Colon Carcinoma Metastatic in the Brain (tissue), 2 donors: ENCODE measurements around the gene DUXB.

DNA sequence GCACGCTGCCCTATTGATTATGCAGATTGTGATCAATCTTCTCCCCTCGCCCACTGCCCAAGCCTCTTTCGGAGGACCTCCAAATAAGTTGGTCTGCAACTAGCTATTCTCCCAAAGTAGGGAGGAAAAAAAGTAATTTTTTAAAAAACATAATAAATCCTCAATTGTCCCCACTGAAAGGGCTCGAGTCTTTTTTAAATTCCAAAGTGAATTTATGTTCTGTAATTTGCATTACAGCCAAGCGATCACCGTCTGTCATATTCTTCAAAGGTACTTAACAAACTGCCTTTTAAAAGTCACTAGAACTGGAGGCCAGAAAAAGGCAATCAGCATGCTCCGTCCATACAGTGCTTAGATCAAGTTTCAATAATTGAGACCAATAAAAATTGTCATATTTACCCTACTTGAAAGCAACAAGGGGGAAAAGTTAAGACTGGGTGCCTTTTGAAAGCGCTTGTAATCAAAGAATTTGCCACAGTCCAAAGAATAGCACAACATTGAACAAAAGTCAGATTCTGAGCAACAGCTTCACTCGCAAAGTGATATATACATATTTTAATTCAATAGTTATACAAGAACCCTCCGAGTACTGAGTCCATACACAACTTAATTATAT lies 8.9 kb upstream of the ZFHX3 start:
- PRO-cap, 2 experiments = no peak in any of the 2 experiments

GRCh38 chr16:73093418-73093735 lies 45.4 kb upstream of the ZFHX3 start:
- PRO-cap, 2 experiments = no peak in any of the 2 experiments

- PRO-cap, 2 experiments = no peak in any of the 2 experiments
Observed at GRCh38 chr16:73093736-73094042, 45.8 kb upstream of the ZFHX3 start.

DNA sequence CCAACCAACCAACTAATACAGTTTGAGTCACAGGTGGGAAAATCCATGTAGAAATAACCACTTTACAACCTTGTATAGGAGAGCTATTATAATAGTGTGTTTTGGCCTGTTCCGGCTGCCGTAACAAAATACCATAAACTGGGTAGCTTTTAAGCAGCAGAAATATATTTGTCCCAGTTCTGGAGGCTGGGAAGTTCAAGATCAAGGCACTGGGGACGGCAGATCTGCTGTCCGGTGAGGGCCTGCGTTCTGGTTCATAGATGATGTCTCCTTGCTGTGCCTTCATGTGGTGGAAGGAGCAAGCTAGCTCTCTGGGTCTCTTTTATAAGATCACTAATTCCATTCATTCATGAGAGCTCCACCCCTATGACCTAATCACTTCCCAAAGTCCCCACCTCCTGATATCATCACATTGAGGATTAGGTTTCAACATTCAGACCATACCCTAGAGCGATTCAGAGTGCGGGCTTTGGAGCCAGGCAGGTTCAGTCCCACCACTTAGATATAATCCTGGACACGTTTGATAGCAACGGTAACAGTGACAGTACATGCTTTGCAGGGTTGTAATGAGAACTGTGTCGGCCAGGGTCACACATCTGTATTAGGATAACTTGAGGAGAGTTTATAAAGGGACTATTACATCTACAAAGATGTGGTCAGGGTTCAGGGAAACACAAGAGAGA lies 76.3 kb upstream of the ZFHX3 start:
- PRO-cap, 2 experiments = no peak in any of the 2 experiments

- PRO-cap, 2 experiments = peak in 1 of 2 experiments; most common minus-strand start chr16:74449252 (in 1)
Observed at GRCh38 chr16:74449045-74450013, 28.1 kb upstream of the CLEC18B start.

DNA sequence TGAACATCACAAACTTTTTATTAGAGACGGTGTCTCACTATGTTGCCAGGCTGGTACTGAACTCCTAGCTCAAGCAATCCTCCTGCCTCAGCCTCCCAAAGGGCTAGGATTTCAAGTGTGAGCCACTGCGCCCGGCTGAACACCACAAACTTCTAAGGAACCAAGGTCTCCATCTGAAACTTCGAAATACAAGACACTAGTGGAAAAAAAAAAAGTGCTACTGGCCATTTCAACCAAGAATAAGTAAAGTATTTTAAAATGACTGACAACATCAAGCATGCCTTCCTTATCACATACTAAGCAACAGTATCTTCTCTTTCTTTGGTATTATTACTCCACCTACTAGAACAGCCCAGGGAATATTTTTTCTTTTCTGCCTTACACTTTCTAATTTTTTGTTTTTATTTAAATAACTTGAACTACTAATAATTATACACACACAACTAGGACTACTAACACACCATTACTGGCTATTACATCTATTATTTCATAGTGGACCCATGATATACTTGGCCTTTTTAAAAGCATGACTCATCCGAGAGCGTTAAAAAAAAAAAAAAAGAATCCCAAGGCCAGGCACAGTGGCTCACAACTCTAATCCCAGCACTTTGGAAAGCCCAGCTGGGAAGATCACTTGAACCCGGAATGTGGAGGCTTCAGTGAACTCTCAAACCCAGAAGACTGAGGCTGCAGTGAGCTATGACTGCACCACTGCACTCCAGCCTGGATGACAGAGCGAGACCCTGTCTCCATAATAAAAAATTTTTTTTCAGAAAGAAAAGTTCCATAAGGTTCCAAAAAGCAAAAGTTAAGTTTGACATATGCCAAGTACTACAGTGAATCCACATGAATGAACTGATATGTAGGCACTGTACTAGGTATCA lies 3.2 kb downstream of the GLG1 start:
- PRO-cap, 2 experiments = no peak in any of the 2 experiments

- PRO-cap, 2 experiments = no peak in any of the 2 experiments
Observed at GRCh38 chr16:74665873-74666199, 841 bp downstream of the RFWD3 start.

DNA sequence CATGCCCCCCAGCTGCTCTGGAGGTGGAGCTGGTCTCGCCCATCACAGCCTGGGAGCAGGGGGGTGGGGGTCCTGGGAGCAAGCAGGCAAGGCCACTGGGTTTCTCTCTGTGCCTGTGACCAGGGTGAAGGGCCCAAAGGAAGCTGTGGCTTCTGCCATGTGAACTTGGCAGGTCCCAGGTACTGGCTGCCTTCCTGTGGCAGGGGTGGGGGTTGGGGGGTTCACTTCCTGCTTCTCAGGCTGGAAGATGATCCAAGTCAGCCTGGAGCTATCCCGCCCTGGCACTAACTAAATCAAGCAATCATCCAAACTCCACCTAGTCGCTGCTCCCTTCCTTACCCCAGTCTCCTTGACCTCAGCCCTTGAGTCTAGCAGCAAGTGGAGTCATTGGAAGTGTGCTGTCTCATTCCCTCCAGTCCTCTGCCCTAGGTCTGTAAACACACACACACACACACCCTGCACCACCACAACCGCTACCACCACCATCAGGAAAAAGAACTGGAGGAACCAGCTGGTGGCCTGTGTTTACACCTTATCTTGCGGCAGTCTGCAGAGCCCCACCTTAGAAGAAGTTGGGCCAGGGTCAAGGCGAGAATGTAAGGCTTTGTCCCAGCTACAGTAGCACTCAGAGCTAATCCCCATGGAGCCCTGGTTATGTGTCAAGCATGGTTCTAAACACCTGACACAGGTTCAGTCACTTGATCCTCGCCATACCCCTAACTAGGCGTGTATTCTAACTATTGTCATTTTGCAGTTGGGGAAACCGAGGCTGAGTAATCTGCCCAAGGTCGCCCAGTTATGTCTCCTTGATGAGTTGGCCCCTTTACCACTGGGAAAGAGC lies 29.7 kb upstream of the MLKL start:
- PRO-cap, 2 experiments = peak in 1 of 2 experiments; most common plus-strand start position 565 of the sequence (in 1); most common minus-strand start position 290 of the sequence (in 1)

DNA sequence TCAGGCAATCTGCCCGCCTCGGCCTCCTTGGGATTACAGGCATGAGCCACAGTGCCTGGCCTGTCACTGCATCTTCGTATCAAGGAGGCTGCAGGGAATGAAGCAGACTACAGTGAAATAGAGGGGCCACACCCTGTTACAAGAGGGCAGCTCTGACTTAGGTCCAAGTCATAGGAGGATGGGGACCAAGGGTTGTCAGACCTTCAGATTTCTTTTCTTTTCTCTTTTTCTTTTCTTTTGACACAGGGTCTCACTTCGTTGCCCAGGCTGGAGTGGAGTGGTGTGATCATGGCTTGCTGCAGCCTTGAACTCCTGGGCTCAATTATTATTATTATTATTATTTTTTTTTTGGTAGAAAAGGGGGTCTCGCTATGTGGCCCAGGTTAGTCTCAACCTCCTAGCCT lies 28.6 kb downstream of the FA2H start:
- PRO-cap, 2 experiments = peak in 1 of 2 experiments; most common minus-strand start position 81 of the sequence (in 1)

GRCh38 chr16:74921268-74922484 lies 63.2 kb downstream of the WDR59 start:
- PRO-cap, 2 experiments = no peak in any of the 2 experiments

- PRO-cap, 2 experiments = no peak in any of the 2 experiments
Observed at GRCh38 chr16:75106066-75106844, 10.3 kb downstream of the LDHD start.

DNA sequence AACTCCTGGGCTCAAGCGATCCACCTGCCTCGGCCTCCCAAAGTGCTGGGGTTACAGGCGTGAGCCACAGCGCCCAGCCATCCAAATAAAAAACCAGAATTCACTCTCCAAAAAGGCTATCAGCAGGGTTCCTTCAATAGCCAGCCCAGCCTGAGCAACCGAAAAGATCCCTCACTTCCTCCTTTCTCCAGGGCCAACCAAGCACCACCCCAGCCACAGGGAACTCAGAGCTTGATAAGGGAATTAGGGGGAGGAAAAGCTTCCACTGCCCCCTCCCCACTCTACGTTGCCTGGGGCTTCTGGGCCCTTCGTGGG lies 657 bp downstream of the LDHD start:
- PRO-cap, 2 experiments = no peak in any of the 2 experiments

DNA sequence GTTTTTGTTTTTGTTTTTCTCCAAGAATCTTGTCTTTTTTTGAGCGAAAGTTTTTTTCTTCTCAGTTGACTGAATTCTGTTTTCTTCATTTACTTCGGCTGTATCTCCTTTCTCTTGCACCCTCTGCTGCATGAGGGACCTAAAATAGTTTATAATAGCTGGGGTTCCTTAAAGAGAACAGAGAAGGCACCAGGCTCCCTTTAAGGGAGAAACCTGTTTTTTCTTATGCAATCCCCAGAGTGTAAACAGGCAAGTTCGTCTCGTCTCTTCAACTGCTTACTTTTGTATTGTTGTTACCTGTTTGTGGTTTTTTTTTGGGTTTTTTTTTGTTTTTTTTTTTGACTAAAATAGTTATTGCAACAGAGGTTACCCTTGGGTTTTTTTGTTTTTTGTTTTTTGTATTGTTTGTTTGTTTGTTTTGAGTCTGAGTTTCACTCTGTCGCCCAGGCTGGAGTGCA lies 3.6 kb upstream of the LDHD start:
- PRO-cap, 2 experiments = no peak in any of the 2 experiments

- PRO-cap, 2 experiments = no peak in any of the 2 experiments
Observed at GRCh38 chr16:75262053-75262897, 10.9 kb upstream of the BCAR1 start.

- PRO-cap, 2 experiments = peak in 2 of 2 experiments; most common plus-strand start chr16:75306657 (in 2); most common minus-strand start chr16:75306427 (in 1)
Observed at GRCh38 chr16:75305997-75306964, 54.9 kb upstream of the BCAR1 start.

- PRO-cap, 2 experiments = no peak in any of the 2 experiments
Observed at GRCh38 chr16:75342223-75342654, 90.8 kb upstream of the BCAR1 start.

DNA sequence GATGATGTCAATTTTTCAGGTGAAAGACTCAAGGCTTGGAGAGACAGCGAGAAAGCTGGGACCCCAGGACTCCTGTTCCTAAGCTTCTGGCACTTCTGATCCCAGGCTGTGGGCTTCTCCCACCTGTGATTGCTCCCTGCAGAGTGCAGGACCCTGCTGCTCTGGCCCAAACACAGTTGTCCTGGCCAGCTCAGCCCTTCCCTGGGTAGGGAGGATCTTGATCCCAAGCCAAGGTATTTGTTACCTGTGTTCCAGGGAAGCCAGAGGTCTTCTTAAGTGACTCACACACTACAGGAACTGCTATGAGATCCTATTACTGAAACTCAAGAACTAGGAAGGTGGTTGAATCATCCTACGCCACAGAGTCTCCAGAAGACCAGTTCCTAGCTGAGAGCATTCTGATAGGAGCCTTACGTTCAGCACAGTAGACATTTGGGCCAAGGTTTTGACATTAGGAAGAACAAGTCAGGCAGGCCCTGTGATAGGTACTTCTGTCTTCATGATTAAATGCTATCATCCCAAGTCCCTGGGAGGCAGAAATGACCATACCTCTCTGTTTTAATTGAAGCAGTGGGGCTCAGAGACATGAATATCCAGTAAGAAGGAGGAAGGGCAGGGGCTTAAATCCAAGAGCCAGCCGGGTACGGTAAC lies 12.0 kb downstream of the CHST6 start:
- PRO-cap, 2 experiments = no peak in any of the 2 experiments

DNA sequence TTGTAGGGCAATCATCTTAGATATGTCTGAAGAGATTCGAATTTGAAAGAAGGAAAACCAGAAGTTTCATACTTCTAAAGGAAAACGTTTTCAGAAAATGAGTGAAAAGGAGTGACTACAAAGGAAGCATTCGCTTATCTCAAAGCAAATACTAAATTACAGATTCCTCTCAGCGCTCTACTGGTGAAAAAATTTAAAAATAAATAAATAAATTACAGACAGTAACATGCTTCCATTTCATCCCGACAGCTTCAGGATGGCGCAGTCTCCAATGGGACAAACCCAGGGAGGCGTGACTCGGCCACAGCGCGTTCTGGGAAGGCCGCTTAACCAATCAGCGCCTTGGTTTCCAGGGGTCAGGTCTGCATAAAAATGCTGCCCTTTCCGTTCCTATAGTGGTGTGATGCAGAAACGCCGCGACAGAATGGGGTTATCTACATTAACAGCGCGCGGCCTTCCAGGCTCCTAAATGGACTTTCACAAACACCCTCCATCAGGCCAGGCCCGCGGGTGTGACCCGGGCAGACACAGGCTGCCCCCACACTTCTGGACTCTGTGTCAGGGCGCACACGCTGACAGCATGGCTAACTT lies 958 bp downstream of the TMEM231 start:
- PRO-cap, 2 experiments = peak in 2 of 2 experiments; most common plus-strand start position 395 of the sequence (in 2); most common minus-strand start position 253 of the sequence (in 1)

GRCh38 chr16:75701163-75701563 lies at the start of gene DUXB:
DUXB (minus strand) TSS chr16:75701461.
- PRO-cap, 2 experiments = no peak in any of the 2 experiments

DNA sequence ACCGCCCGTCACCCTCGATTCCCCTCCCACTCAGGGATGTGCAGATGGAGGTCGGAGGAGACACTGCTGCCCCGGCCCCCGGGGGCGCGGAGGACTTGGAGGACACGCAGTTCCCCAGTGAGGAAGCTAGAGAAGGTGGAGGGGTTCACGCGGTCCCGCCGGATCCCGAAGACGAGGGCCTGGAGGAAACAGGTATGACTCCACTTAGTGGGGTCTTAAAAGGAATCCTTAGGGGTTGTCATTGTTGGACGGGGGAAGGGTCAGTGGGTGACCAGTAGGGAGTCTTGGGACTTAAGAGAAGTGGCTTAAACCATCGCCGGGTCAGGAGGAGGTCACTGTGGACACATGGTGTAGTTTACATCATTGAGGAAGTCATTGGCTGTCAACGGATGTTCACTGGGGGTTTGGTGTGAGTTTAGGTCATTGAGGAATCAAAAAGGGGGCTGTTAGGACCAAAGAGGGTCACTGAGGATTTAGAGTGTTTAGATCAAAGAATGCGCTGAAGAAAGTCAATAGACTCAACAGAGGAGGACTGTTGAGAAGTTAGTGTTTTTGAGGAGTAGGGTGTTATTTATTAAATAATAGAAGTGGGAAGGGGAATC lies 553 bp downstream of the MON1B start:
- PRO-cap, 2 experiments = no peak in any of the 2 experiments